Mononuclear cell (primary cell): ENCODE measurements around a stretch of chr9.

DNA sequence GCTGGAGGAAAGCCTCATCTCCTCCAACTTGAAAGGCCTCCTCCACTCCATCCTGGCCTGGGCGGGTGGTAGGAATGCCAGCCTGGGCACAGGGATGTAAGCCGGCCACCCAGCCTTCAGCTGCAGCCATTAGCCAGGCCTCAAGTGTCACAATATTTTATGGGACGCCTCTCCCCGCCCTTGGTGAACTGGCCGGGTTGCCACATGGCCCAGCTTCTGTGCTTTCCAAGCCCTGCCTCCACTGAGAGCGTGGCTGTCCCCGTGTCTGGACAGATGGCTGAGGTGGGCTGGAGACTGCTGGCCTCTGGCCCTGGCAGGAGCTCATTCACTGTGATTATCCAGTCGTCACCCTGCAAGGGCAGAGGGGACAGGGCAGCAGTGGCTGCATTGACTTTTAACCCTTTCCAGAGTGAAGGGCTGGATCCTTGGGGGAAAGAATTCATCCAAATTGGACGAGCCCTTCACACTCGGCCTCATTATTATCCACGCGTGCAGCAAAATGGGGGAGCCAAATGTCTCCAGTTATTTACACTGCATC is 70.6 kb downstream of the GADD45G start:
- RRBS: 58% methylated on average over 4 of the region's 12 CpGs

GRCh38 chr9:89685984-89686629 is 81.3 kb downstream of the GADD45G start:
- RRBS: no CpG with 5 or more reads among the region's 8 CpGs

DNA sequence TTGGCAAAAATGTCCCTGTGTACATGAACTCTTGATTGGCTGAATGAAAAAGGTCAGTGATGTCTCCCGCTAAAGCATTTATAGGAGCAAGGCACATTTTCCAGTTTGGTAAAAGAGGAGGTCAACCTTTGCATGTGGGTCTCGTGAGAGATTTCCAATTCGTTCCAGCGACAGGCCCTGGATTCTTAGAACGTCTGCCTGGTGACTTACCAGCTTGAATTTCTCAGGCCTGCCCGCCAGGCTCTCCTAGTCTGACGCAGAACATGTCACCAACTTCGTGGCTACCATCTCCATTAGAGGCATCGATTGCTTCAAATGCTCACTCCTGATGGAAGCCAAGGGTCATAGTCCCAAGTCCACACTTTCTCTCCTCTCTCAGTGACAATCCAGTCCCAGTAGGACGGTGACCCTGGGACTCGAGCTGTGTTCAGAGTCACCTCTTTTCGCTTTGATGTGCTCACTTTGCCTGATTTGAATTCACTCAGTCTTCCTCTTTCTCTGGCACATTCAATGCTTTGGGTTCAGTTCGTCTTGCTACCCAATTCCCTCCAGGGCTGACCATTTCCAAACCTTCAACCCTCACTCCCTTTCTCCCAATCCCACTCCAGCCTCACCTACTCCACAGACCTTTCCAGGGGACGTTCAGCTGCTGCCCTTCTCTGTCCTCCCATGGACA is 94.8 kb downstream of the GADD45G start:
- RRBS: no CpG with 5 or more reads among the region's 14 CpGs

DNA sequence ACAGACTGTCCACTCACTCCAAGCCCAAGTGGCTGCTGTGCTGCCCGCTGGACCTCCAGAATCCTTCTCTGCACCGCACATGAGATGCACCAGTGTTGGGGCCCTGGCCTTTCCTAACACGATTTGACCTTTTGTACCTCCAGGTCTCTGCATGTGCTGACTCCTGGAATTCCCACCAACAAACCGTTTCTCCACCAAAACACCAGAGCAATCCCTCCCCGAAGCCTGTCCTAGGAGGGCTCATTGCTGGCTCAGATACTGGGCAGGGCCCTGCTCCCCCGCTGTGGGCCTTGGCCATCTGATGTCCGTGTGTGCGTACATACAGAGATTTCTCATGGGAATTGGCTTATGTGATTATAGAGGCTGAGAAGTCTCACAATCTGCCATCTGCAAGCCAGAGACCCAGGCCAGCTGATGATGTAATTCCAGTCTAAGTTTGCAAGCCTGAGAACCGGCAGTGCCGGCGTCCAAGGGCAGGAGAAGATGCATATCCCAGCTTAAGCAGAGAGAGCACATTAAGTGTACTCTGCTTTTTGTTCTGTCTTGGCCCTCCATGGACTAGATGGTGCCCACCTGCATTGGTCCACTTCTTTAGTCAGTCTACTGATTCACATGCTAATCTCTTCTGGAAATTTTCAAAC is 141.8 kb downstream of the GADD45G start:
- RRBS: no CpG with 5 or more reads among the region's 11 CpGs

DNA sequence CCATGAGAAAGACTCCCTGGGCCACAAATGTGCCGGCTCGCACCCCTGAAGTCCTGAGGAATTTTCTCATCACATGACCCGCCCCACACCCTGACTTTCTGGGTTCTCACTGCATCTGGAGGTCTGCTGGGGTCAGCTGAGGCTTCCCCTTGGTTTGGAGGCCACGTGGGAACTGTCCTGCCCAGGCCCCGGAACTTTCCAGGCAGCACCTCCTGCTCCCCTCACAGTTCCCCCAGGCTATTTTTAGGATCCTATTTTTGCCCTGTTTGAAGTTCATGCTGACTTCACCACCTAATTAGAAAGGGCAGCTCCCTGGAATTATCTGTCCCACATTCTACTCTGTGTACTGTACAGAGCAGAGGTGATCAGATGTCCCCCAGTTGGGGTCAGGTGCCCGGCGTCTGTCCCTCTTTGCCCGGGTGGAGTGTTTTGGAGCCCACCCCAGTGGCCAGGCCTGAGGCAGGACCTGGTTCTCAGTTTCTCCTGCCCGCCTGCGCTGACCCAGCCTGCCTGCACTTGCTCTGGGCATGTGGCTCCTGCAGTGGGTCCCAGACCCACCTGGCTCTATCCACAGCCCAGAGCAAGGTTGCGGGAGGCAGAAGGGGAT is 268.1 kb downstream of the GADD45G start:
- RRBS: no CpG with 5 or more reads among the region's 11 CpGs

DNA sequence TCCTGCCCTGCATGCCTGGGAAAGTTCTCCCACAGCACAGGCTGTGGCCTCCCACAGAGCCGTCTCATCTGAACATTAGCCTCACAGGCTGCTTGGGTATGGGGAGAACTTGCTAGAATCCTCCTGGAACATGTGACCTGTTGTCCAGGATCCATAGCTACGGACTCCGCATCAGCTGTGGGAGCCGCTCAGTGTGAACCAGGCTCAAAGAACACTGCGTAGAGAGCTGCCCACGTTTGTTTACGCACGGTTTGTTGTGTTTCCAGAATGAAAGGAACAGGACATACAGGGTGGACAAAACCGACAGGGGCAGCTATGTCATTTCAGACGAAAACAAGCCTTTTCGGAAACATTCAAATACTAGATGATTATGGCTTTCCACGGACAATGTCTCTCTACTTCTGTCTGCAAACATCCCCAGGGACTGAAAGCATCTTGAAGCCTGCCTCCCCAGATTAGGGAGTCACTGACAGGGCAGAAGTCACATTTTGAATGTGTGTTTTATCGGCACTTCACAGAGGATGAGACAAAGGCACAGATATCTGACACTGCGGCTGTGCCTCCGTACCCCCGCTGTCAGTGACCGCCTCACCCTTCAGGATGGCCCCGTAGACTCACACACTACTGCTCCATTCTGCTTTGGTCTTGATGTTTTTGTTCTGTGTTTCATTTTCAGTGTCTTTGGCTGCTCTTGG is 390.3 kb downstream of the GADD45G start:
- RRBS: no CpG with 5 or more reads among the region's 18 CpGs

DNA sequence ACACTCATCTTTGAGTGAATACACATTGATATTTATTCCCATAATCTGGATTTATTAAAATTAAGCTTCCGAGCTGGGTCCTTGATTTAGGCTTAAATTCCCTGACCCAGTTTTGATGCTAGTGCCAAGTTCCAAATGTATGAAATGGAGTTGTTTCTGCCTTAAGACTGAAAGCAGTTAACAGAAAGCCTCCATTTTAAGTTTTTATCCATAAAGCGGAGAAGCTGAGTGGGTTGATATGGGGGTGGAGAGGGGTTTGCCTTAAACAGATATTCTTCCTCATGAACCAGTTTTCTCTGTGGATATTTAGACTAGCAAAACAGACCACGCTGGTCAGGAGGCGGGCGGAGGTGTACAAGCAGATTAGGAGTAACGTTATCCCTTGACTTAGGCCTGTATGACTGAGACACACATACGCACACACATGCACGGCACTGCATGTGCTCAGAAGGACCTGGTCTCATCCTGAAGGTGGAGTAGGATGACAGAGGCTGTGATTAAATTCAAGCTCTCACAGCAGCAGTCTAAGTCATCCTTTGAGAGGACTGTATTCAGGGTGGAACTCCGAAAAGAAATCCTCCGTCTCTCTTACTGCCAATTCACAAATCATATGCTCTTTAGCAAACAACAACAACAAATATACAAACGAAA is 209.8 kb downstream of the DIRAS2 start:
- RRBS: no CpG with 5 or more reads among the region's 11 CpGs

DNA sequence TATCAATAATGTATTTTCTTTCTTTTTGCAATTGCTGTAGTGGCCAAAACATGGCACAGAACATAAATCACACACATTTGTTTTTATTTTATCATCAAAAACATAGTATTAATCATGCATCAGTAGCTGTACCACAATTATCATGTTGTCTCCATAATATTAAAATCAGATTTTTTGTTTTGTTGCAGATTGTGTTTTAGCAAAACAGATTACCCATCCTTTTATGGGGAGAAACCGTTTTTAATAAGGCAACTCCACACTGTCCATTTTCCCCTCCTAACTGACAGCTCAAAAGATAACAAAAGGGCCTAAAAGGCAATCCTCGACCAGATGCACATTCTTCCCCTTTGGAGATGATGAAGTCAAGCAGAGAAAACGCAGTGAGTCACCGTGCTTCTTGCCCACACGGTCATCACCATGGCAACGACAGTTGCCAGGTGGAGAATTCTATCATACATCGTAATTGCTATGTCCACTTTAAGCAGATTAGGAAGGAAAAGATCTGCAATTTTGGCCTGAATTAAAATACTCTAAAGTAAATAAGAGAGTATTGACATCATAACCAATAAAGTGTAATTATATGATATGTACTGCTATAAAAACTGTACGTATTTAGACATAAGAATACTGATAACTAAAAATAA is 96.5 kb downstream of the DIRAS2 start:
- RRBS: no CpG with 5 or more reads among the region's 8 CpGs

DNA sequence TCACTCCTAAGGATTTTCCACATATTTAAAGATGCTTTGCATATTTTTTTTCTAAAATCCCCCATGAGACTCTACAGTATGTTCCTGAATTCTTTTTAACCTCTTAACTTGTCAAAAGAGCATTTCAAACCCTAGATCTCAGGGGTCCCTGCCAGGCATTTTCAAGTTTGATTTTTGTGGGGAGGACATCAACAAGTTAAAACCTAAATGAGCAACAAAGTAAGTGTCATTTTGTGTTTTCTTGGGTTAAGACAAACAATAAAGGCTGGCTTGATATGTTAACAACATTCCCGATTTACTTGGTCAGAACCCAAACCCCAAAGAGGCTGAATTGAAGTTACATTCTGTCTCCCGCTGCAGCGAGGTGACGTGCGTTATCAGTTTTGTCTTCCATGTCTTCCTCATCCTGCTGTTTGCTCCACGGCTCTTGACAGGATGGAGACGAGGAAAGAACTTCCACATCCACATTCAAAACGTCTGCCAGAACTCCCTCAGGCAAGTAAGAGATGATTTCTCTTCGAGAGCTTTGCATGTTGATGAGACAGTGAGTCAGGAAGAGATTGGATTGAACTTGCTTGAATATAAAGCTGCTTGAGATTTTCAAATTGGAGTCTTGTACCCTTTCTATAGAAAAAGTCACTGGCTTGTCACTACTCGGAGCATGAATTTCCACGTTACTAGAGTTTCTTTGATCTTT is 242.7 kb downstream of the AUH start:
- RRBS: no CpG with 5 or more reads among the region's 11 CpGs

GRCh38 chr9:91265018-91265795 is 96.5 kb downstream of the AUH start:
- RRBS: no CpG with 5 or more reads among the region's 4 CpGs

DNA sequence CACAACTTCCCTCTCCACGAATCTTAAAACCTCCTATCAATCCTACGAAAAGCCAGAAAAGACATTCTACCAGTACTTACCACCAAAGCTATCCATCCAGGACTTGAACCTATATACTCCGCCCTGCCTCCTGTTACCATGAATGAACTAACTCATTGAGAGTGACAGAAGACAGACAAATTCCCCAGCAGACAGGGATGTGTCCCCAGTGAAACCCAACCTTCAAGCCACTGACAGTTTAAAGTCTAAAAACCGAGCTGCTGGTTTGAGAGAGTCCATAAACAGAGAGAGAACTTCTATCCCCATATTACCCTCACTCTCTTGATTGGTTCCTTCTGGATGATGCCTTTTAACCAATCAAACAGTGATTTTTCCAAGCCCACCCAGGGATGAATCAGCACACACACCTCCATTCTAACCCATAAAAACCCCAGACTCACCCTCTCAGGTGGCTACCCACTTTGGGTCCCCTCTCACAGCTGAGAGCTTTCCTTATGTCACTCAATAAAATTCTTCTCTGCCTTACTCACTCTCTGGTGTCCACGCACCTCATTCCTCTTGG is 34.6 kb downstream of the AUH start:
- RRBS: no CpG with 5 or more reads among the region's 5 CpGs

- RRBS: no CpG with 5 or more reads among the region's 16 CpGs
These were observed 13.2 kb downstream of the NFIL3 start for GRCh38 chr9:91410231-91411062.

DNA sequence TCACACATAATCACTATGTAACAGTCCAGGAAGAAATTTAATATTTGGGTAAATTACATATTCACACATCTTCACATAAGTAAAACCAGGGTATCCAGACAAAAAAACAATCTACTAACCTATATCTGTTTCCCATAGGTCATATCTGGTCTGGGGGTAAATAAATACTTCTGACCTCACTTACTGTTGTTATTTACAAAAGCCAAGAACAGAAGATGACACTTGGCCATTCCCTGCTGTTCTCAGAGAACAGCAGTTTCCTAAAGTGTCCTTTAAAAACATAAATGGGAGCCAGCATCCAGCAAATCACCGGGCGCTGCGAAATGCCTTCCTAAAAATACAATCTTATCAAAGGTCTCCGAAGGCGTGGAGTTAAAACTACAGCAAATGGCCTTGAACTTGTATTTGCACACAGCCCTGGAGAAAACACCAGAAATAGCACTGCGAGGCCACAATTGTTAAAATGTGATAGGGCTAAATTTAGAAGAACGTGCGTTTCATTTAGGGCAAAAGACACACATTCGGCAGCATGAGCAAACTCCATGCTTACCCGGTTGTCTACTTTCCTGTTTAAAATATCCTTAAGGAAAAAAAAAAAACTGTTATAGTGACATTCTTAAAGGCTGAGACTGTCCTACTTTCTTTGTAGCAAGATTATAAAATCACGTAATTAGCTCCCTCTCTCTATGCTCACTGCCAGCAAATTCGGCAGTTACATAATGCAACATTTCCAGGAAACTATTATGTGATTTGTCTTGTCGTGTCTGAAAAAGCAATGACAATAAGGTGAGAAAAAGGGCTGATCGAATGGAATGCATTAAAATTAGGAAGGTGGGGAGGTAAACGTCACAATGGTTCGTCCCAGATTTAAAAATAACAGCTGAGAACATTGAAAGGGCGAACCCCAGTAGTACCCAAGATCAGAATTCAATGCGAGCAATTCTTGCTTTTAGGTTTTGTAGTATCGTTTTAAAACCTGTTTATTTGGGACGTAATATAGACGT is 1.4 kb downstream of the NFIL3 start:
- RRBS: no CpG with 5 or more reads among the region's 21 CpGs

- RRBS: no CpG with 5 or more reads among the region's 11 CpGs
These were observed 151.4 kb downstream of the ROR2 start for GRCh38 chr9:91798446-91799120.

DNA sequence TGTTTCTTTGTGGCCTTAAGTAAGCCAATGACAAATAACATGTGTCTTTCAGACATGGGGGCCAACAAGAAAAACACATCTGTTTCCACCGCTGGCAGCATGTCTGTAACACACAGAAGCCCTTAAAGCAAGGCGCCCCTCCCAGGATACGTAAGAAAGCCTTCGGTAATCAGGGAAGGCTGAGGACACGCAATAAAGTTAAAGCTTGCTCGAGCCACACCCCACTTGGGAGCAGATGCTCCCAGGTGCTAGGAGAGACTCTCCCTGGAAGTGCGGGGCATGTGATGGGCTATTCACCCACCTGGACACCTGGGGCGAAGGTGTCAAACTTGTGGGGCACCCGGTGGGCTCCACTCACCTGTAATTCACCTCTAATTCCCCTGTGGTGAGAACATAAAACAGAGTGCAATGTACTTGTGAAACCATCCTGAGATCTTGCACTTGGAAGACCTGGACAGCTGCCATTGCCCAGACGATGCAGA is 125.0 kb downstream of the ROR2 start:
- RRBS: no CpG with 5 or more reads among the region's 10 CpGs

GRCh38 chr9:91888627-91889541 is 61.1 kb downstream of the ROR2 start:
- RRBS: no CpG with 5 or more reads among the region's 14 CpGs

DNA sequence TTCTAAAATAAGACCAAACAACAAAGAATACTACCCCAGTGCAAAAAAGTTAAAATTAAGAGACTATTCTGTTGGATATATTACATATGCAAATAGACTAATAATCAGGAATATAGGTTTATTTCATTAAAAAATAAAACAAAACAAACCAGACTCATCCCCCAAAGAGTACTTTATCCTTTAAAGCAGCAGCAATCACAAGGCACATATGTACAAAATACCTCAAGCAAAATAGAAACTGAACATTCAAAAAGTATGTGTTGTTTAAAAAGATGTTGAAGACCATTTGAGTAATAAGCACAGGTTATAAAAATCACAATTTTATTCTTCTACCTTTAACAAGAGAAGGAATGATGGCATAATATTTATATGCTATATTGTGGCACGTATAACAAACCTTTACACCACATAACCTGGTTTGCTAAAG is 81.0 kb upstream of the ROR2 start:
- RRBS: no CpG with 5 or more reads among the region's 1 CpG

- RRBS: no CpG with 5 or more reads among the region's 2 CpGs
These were observed 39.3 kb downstream of the SPTLC1 start for GRCh38 chr9:92075959-92076362.

GRCh38 chr9:92076363-92077053 is 38.7 kb downstream of the SPTLC1 start:
- RRBS: no CpG with 5 or more reads among the region's 6 CpGs

GRCh38 chr9:92077054-92077811 is 38.0 kb downstream of the SPTLC1 start:
- RRBS: no CpG with 5 or more reads among the region's 16 CpGs